ENCODE measurements around a stretch of chr17.

DNA sequence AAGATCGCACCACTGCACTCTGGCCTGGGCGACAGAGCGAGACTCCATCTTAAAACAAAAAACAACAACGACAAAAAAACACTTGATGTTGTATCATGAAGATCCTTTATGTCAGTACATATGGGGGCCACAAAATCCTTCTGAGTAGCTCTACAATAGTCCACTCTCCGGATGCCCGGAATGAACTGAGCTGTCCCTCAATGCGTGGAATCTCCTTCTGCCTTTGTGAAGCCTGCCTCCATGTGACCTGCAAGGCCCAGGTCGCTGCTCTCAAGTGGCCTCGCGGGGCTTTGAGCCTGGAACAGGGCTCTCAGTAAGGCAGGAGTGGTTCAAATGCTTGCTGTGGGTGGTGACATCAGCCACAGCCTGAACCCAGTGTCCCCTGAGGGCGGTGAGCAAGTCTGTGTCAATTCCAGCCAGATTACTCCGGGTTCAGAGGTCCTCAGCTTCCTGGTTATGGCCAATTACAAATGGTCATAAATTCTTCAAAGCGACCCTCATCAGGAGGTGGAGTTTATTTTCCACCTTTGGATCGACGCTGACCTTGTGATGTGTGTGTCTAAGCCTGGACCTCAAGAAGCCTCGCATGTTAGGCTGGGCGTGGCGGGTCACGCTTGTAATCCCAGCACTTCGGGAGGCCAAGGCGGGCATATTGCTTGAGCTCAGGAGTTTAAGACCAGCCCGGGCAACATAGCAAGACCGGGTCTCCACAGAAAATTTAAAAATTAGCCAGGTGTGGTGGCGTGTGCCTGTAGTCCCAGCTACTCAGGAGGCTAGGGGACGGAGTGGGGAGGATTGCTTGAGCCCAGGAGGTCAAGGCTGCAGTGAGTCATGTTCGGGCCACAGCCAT lies 17.4 kb downstream of the LGALS3BP start:
- PRO-cap, 3 experiments = no peak in any of the 3 experiments

- PRO-cap, 3 experiments = no peak in any of the 3 experiments
Observed at GRCh38 chr17:78966484-78966913, 13.2 kb downstream of the LGALS3BP start.

DNA sequence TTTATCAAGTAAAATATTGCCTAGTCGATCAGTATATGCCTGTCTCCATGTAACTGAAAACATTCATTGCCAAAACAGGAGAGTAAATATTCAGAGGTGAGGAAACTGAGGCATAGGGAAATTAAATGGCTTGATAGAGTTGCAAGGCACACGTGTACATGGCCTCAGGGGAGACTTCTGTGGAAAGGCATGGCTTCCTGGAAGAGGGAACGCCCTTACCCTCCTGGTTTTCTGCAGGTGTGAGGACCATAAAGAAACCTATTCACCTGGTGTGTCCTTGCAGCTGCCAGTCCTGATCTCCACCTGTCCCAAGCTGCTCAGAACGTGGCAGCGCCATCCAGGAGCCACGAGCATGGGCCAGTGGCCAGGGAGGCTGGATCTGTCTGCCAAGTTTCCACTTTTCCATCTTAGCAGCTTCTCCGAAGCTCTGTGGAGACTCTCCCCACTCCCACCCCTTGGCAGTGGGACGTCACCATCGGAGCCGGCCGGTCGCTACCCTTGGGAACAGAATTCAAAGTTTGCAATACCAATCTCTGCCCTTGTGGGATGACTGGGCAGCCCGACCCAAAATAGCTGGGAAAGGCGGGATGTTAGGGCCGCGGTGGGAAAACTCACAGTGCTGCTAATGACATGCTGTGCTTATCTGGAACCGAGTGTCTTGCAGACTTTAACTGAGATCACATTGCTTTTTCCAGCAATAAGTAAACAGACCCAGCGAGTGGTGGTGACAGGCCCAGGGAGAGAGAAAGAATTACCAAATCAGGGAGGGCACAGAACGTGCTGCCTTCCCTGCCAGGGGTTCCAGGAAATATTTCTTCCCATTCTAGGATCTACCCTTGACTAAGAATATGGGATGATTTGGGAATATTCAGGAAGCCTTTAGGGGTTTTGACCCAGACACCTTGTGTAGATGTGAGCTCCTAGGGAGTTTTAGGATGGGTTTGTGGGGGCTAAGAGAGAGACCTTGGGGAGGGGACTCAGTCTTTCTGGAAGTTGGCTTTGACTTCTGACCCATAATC lies 3.9 kb upstream of the C1QTNF1 start:
- PRO-cap, 3 experiments = peak in 1 of 3 experiments; most common plus-strand start position 289 of the sequence (in 1)

DNA sequence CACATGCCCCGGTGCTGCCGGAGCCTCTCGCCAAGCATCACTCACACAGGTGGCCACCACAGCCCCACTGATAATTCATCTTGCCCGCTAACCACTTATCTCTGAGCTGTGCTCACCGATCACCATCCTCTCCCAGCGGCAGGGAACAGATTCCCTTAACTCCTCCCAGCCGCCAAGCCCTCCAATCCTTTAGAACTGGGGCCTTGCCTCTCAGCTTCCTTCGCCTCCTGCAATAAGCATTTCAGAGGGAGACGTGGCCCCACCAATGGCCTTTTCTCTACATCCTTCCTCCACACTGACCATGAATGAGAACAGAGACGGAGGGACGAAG lies 222.1 kb downstream of the RBFOX3 start:
- PRO-cap, 3 experiments = no peak in any of the 3 experiments

DNA sequence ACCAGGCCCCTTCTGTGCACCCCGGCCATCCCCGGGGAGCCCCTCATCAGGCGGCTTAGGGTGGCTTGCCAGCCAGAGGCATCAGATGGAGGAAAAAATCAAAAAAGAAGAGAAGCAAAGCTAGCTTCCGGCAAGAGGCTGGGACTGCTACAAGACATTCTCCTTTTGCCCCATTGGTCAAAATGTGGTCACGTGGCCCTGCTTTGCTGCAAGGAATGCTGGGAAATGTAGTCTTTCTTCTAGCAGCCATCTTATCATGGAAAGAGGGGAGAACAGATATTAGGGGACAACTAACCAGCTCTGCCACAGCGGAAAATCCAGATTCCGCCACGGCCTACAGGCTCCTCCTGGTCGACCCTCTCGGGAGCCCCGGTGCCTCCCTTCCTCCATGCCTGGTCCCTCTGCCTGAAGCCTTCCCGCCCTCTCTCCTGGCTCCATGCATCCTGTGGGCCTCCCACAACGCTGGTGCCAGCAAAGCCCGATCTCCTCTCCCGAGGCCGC lies 2.1 kb upstream of the ENPP7 start:
- PRO-cap, 3 experiments = peak in 3 of 3 experiments; most common minus-strand start position 156 of the sequence (in 2)

GRCh38 chr17:79800806-79801773 lies 4.2 kb upstream of the CBX8 start:
- PRO-cap, 3 experiments = peak in 2 of 3 experiments; most common plus-strand start chr17:79800891 (in 1); most common minus-strand start chr17:79801459 (in 2)

GRCh38 chr17:79829453-79830031 lies 9.7 kb downstream of the CBX4 start:
- PRO-cap, 3 experiments = peak in 2 of 3 experiments; most common plus-strand start chr17:79829745 (in 1); most common minus-strand start chr17:79829581 (in 2)

DNA sequence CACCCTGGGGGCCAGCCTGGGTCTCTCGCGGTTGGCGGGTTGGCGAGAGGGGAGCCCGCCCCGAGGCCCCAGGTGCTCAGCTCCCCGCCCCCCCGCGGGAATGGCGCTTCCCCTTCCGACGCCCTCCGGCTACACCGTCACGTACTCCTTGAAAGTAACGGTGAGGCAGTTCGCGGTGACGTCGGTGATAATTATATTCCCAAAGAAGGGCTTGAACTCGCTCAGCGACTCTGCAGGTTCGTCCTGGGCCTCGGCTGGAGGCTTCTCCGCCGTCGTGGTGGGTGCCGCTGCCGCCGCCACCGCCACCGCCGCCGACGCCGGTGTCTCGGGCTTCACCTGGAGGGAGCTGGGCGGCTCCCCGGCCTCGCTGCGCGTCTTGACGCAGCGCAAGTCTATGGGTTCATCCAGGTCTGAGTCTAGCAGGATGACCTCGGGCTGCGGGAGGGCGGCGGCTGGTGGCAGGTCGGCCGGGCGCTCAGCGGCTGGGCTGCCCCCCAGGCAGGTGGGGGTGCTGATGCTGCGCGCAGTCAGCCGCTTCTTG lies 5.3 kb downstream of the CBX4 start:
- PRO-cap, 3 experiments = peak in 1 of 3 experiments; most common plus-strand start position 235 of the sequence (in 1)

DNA sequence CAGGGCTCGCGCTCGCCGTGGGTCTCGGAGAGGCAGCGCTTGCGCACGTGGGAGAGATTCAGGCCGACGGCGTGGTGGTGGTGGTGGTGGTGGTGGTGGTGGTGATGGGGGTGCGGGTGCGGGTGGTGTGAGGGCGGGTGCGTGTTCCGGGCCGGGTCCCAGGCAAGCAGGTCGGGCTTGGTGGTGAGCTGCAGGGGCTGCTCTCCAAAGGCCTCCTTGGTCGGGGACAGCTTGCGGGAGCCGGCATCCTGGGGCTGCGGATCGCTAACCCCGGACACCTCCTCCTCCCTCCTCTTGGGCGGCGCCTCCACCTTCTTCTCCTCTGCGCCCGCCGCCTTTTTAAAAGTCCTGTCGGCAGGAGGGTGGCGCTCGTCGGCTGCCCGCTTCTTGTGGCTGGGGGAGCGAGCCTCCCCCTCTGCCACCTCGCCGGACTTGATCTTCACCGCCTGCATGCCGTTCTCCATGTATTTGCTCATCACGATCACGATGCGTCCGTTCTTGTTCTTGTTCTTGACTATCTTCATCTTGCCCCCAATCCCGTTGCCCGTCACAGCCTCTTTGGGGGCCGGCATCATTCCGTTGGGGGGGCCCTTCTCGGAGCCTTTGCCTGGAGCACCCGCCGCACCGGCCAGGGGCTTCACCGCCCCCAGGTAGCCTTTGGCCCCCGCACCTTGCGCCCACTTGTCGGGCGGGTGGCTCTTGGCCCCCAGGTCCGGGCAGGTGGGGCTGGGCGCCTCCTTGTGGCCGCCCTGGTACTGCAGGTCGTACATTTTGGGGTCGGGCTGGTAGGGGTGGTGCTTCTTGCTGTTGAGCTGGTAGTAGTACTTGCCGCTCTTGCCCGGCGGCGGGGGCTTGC lies 4.6 kb downstream of the CBX4 start:
- PRO-cap, 3 experiments = peak in 2 of 3 experiments; most common plus-strand start position 342 of the sequence (in 1); most common minus-strand start position 170 of the sequence (in 1)

GRCh38 chr17:79840384-79841401 lies 1.5 kb upstream of the CBX4 start:
- PRO-cap, 3 experiments = peak in 2 of 3 experiments; most common plus-strand start chr17:79841006 (in 2); most common minus-strand start chr17:79840573 (in 1)

- PRO-cap, 3 experiments = peak in 3 of 3 experiments; most common plus-strand start chr17:79843619 (in 2); most common minus-strand start chr17:79843624 (in 1)
Observed at GRCh38 chr17:79843560-79843924, 4.3 kb upstream of the CBX4 start.

DNA sequence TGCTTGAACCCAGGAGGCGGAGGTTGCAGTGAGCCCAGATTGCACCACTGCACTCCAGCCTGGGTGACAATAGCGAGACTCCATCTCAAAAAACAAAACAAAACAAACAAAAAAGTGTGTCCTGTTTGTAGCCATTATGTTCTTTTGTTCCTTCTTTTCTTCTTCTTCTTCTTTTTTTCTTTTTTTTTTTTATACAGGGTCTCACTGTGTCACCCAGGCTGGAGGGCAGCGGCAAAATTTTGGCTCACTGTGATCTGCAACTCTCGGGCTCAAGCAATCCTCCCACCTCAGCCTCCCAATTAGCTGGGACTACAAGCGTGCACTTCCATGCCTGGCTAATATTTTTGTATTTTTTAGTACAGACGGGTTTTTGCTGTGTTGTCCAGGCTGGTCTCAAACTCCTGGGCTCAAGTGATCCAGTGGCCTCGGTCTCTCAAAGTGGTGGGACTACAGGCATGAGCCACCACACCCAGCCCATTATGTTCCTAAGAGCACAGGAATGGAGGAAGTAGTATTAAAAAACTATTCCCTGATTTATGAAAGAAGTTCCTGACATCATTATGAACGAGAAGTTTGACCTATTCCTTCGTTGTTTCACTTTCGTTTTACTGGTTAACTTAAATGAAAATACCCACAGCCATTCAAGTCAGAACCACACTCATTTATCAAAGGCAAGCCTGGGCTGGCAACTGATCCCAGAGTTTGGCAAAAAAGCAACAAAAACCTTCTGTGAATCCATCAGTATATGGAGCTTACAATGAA lies 13.3 kb upstream of the CBX4 start:
- PRO-cap, 3 experiments = no peak in any of the 3 experiments

DNA sequence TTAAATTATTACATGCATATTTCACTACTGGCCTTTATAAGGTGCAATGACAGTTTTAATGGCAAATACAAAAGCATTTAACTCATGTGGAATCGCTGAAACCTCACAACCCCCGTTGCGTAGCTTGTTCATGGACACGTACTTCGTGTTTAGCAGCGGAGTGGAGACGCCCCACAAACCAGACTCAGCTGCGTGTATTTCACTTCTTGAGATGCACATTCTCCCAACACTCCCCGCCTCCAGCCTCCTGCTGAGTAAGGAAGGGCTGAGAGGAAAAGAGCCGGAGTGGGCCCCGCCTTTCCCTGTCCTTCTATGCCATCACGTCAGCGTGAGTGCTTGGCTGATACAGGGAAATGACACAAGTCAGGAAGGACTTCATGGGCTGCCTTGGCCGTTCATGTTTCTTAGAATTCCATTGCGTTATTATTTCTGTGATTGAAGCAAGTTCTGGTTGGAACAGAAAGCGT lies 68.6 kb upstream of the CBX4 start:
- PRO-cap, 3 experiments = no peak in any of the 3 experiments

GRCh38 chr17:79921633-79922446 lies 82.6 kb upstream of the CBX4 start:
- PRO-cap, 3 experiments = no peak in any of the 3 experiments

DNA sequence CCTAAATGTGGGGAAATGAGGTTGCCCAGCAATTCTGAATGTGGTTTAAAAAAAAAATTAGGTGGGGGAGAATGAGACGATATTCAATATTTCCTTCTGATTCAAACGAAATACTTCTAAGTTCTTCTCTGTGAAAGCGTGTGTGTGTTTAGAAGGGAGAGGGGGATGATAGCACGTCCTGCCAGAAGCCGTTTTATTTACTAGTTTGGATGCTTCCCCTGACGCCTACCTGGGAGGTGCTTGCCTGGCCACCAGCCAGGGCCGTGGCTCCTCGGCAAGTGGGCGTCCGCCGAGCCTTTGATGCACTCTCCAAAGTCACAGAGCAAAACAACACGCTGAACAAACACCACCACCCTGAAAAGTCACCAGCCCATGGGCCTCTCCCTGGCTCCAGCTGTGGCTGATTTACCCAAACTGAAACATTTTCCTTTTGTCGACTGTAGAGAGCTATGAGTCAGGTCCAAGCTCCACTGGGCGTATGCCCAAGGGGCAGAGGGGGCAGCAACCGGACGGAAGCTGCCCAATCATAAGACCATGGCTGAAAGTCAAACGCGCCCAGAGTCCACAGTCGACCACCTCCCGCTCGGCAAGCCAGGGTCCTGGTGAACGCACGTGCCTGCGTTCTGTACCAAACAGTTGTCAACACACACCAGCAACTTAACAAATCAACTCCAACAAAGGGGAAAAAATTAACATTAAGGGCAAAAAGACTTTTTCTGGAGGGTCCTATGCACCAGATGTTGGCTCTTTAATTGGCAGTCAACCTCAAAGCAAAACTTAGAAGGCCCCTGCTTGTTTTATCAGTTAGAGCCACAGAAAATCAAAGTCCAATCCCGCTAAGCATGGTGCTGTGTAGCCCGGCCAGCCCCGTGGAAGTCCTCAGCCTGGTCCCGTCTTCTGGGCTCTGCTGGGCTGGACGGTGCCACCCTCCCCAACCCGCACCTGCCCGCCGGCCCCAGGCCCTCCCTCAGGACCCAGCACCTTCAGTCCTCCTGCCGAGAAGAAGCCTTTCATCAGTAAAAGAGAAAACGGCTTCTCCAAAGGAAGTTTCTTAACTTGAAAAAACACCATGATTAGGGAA lies 47.4 kb downstream of the TBC1D16 start:
- PRO-cap, 3 experiments = peak in 1 of 3 experiments; most common plus-strand start position 303 of the sequence (in 1); most common minus-strand start position 170 of the sequence (in 1)

GRCh38 chr17:80026210-80026712 lies 9.4 kb downstream of the TBC1D16 start:
- PRO-cap, 3 experiments = peak in 3 of 3 experiments; most common plus-strand start chr17:80026607 (in 2)

- PRO-cap, 3 experiments = peak in 2 of 3 experiments; most common plus-strand start chr17:80124737 (in 1); most common minus-strand start chr17:80124587 (in 1)
Observed at GRCh38 chr17:80124228-80125157, 22.4 kb downstream of the EIF4A3 start.

- PRO-cap, 3 experiments = no peak in any of the 3 experiments
Observed at GRCh38 chr17:80257252-80257848, 3.3 kb upstream of the RNF213 start.

DNA sequence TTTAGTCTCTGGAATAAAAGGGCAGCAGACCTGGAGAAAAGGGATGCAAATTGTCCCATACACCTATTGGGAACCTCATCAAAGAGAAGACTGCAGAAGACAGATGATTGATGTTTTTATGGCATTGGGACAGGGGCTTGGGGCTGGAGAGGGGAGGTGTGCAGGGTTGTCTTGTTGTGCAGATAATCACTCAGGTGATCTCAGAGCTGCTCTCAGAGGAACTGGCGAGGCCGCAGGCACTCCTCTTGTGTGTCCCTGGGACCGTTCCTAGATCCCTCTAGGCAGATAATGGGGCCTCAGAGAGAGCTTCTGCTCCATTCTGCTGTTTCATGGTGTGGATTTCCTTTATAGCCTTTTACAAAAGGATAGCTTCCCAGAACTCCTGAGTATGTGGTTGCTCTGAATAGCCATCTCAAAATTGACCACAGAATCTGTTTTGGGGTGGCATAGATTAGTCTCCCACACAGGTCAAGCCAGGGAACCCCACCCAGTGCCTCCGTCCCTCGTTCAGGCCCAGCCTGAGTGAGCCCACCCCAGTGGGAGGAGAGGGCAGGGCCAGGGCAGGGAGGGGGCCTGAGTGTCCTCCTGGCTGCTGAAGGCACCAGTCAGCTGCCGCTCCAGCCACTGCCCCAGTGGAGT lies 1.7 kb downstream of the RNF213 start:
- PRO-cap, 3 experiments = peak in 2 of 3 experiments; most common plus-strand start position 215 of the sequence (in 2); most common minus-strand start position 188 of the sequence (in 1)

DNA sequence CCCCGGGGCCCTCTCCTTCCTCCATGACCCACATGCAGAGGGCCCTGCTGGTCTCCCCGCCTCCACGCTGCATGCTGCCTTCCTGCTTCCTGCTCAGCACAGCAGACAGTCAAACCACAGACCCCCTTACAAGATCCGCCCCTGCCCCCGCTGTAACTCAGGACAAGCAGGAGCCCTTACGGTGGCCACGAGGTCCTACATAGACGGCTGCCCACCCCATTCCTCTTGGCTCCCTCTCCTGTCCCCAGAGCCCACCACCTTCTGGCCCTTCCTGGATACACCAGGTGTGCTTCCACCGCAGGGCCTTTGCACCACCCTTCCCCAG lies 3.9 kb downstream of the RNF213 start:
- PRO-cap, 3 experiments = no peak in any of the 3 experiments

Data from Metastatic Breast Carcinoma in the Ovary (tissue), 3 donors.